Melanocyte of skin (primary cell): ENCODE measurements around a stretch of chr2.

DNA sequence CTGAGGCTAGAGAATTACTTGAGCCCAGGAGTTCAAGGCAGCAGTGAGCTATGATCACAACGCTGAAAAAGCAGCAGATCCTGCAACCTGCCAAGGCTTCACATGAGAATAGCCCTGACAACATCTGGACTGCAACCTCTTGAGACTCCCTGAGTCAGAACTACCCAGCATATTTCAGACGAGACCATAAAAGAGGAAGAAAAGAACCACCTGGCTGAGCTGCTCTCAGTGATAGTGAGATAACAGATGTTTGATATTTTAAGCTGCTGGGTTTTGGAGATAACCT is 74.1 kb upstream of the SLC1A4 start:
- CAGE, long polyA plus RNA, 2 experiments: no peak in any of the 2 experiments

DNA sequence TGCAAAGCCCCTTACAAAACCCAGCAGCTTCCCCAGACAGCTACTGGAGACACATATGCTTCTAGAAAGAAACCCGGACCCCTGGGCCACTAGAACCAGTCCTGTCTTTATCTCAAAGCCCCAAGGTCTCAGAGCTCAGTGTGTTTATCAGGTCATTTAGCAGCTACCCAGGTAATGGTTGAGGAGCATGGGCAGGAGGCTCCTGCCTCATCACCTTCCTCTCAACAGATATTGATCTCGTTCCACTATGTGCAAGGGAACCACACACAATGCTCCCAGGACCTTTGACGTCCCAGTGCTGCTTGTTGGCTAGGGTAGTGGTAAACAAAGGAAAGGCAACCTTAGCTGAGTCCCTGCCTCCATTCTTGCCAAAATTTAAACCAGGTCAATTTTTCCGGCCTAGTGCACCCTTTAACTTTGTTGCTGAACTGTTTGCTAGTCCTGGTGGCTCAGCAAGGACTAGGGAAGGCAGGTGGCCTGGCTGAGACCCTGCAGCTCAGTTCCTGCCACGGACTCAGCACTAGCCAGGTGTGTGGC is 66.1 kb upstream of the SLC1A4 start:
- CAGE, long polyA plus RNA, 2 experiments: no peak in any of the 2 experiments

- CAGE, long polyA plus RNA, 2 experiments: no peak in any of the 2 experiments
Observed at GRCh38 chr2:64937948-64938259, 51.3 kb upstream of the SLC1A4 start.

- CAGE, long polyA plus RNA, 2 experiments: no peak in any of the 2 experiments
Observed at GRCh38 chr2:64943673-64944224, 45.5 kb upstream of the SLC1A4 start.

DNA sequence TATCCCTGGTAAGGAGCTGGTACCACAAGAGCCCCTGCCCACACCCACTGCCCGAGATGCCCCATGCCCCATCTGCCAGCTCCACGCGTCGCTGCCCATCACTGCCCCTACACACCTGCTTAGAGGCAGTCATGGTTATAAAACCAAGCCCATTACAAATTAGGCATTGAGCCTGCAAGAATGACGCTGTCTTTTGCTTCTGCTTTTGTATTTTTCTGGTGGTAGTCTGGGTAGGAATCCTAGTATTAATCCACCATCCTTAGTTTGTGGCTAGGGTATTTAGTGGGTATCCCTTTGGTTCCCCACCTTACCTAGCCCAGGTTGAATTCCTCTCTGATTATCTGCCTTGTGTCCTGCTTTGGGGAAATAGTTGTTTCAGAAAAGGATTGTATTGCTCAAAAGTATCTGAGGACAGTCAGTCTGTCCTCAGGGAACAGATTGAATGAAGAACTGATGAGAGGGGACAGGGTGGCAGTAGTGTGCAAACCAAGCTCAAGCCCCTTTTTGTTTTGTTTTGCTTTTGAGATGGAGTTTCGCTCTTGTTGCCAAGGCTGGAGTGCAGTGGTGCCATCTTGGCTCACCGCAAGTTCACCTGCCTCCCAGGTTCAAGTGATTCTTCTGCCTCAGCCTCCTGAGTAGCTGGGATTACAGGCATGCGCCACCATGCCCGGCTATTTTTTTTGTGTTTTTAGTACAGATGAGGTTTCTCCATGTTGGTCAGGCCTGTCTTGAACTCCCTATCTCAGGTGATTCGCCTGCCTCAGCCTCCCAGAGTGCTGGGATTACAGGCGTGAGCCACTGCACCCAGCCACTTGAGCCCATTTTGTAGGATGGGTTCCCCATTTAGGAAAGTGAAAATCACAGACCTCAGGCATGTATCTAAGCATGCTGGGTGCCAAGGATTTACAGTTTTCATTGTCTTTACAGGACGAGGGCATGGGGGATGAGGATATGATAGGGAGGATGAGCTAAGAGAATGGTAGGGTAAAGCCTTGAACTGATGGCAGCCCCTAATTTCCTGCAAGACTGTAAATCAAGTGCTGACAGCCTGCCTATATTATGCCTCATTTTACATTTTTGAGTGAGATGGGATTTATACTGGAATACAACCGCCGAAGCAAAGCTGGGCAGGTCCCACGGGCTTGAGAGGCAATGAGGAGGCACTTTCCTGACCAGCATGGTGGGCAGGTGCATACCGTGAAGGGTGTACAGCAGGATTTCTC is 22.2 kb downstream of the CEP68 start:
- CAGE, long polyA plus RNA, 2 experiments: no peak in any of the 2 experiments

- CAGE, long polyA plus RNA, 2 experiments: no peak in any of the 2 experiments
Observed at GRCh38 chr2:65268933-65269507, 41.4 kb downstream of the ACTR2 start.

- CAGE, long polyA plus RNA, 2 experiments: no peak in any of the 2 experiments
Observed at GRCh38 chr2:65367425-65367901, 64.9 kb downstream of the SPRED2 start.

GRCh38 chr2:65374523-65374912 is 57.9 kb downstream of the SPRED2 start:
- CAGE, long polyA plus RNA, 2 experiments: no peak in any of the 2 experiments

DNA sequence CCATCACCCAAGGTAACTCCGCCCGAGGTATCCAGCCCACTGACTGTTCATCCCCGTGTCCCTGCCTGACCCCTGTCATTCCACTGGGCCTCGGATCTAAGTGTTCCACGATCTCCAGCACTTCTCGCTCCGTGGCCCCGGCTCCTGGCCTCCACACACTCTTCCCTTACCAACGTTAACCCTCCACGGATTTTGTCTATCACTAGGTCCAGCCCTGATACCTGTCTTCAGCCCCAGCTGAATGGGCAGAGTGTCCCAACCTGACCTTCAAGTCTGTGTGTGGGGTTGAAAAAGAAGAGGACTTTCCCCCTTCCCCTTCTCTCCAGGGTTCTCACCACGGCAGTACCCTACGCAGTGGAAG is 37.4 kb downstream of the SPRED2 start:
- CAGE, long polyA plus RNA, 2 experiments: no peak in any of the 2 experiments

DNA sequence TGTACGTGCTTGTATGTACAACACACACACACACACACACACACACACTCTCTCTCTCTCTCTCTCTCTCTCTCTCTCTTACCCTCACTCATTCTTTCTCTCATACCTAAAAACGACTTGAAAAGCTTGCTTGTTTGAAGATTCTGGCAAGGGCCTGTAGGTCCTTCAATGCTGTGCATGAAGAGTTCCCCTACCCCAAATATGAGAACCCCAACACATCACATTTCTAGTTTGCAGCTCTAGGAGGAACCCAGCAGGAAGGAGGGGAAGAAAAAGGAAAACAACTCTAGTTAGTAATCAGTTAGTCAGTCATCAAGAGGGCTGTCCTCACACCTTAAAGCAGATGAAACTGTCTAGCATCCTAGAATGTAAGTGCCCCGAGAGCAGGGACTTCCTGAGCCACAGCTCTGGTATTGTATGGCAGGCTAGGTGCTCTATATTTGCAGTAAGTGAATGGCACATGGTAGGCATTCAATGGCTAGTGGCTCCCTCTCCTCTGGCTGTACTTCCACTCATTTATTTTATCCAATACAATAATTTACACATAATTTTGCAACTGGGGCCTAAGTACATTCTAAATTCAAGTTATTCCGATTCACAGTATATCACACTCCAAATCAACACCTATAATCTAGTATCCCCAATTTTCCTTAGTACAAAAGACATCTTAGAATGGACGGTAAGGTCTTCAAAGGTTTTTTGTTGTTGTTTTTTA is 10.2 kb downstream of the SPRED2 start:
- CAGE, long polyA plus RNA, 2 experiments: no peak in any of the 2 experiments

GRCh38 chr2:65553180-65553668 is 120.8 kb upstream of the SPRED2 start:
- CAGE, long polyA plus RNA, 2 experiments: no peak in any of the 2 experiments

GRCh38 chr2:65574956-65575385 is 142.6 kb upstream of the SPRED2 start:
- CAGE, long polyA plus RNA, 2 experiments: no peak in any of the 2 experiments

DNA sequence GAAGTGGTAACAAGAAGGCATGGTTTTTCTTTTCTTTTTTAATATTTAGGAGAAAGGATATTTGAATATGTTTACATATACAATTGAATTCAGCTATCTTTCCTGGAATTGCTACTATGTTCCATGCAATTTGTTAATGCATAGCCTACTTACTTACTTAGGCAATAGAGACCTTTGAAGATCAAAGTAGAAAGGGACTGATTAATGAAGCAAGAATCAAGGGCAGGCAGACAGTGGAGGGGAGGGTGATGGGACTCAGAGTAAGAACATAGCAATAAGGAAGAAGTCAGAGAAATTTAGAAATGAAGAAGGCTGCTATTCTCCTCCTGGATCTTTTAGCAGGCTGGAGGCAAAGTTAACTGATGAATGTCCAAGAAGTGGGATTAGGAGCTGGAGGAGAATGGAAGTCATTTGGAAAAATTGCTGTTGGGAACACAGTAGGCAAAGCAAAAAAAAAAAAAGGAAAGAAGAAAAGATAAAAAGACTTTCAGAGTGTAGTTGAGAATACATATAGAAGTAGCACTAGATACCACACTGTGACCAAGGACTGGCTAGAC is 94.9 kb downstream of the MEIS1 start:
- CAGE, long polyA plus RNA, 2 experiments: no peak in any of the 2 experiments

DNA sequence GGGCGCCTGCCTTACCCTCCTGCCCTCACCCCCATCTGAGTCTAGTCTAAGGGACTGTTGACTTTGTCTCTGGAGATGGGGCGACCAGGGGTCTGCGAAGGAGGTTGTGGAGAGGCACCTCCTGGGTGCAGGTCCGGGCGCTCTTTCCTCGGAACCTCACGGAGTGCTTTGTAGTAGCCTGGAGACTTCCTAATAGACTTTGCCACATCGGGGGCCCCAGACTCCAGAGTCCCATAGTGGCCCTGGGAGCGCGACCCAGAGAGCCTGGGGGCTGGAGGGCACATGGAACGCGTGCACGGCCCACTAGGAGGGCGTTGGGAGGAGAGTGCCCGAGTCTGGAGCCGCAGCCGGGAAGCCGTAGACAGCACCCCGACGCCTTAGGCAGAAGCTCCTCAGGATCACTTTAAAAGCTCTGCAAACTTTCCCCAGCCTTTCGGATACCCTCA is 141.5 kb downstream of the MEIS1 start:
- CAGE, long polyA plus RNA, 2 experiments: no peak in any of the 2 experiments

DNA sequence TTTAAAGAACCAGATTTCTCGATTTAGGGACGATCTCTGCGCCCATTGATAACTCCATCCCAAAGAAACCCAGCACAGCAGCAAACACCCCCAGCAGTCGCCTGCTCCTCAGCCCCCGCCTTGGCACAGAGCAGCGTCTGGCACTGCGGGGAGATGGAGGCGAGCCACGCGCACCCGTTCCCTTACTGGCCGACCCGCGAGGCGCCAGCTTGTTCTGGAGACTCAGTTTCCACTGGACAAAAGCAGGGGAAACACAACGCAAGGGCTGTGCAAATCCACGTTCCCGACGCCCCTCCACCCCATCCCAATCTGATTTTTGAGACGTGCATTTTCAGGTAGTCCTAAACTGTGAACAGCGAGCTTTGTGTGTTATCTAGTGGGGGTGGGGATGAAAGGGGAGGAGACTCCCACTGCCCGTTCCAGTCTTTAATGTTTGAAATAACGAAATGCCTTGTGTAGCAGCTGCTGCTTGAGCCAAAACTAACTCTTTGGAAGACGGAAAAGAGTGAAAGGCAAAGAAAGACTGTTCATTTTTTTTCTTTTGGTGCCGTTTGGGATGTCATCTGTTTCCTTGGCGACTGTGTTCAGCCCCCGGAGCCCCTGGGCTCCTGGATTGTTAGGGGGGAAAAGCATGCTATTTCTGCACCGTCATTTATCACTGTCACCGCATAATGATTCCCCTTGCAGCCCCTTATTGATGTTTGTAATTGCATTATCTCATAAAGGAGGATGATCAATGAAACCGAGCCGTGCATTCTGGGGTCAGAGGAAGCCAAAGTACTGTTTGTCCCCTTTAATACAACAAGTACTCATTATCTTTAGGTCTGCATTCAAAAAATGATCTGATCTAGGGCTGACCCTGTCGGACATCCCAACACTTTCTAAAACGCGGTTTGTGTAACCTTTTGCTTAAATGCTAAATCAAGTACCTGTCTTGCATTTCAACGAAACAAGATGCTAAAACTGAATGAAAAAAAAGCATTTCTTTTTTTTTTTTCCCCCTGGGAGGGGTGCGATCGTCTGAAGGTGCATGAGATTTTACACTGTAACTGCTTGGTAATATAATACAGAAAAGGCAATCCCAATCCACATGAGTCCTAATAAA is 143.5 kb downstream of the MEIS1 start:
- CAGE, long polyA plus RNA, 2 experiments: no peak in any of the 2 experiments

GRCh38 chr2:66839712-66840546 is 405.0 kb downstream of the MEIS1 start:
- CAGE, long polyA plus RNA, 2 experiments: no peak in any of the 2 experiments

GRCh38 chr2:67877361-67877666 is 185.5 kb downstream of the C1D start:
- CAGE, long polyA plus RNA, 2 experiments: no peak in any of the 2 experiments

DNA sequence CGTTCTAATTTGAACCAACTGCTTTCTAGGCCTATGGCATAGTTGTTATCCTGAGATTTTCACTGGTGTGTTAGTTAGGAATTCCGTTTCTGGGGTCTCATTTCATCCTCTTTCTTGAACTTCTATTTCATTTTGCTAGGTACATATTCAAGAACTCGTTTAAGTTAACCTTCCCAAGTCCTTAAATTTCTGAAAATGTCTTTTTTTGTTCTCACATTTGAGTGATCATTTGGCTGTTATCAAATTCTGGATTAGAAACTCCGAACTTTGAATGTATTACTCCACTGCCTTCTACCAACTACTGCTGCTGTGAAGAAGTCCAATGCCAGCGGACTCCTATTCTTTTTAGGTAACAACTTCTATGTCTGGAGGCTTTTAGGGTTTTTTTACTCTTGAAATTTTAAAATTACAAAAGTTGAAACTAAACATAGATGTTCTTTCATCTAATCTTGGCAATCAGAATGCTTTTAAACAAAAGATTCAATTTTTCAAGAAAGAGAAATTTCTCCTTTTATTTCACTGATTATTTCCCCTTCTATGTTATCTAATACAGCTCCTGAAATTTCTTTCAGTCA is 43.9 kb downstream of the PNO1 start:
- CAGE, long polyA plus RNA, 2 experiments: no peak in any of the 2 experiments

DNA sequence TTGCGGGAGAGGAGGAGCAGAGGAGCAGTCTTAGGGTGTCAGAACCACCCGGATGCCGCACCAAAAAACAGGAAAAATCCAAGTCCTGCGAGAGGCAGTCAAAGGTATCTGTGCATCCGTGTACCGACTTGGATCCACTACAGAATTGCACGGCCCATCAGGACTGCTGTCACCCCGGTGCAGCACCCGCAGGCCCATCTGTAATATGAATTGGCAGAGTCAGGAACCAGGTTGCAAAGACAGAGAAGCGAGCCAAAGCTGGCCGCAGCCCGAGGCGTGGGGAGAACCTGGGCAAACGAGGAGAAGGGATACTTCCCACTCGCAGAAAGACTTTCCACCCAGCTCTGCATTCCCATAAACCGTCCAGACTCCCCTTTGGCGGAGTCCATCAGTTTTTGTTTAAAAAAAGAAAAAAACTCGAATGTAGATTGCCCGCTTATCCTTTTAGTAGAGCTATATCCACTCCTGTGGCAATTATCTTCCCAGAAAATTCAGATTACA is 658 bp upstream of the PPP3R1 start:
- CAGE, long polyA plus RNA, 2 experiments: no peak in any of the 2 experiments

DNA sequence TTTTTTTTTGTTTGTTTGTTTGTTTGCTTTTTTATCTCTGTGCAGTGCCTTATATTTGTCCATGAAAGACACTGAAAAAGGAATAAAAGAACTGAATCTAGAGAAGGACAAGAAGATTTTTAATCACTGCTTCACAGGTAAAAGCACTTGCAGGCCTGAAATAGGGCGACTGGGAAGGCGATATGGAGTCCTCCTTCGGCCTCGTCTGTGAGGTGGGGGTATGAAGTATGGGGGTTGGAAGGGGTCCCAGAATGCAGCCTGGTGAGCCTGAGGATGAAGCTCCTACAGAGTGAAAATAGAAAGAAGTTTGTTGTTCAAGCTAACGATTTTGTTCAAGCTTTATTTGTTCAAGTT is 17.4 kb downstream of the PLEK start:
- CAGE, long polyA plus RNA, 2 experiments: no peak in any of the 2 experiments